Measurements from ENCODE around the genes SNX3 and SESN1.

DNA sequence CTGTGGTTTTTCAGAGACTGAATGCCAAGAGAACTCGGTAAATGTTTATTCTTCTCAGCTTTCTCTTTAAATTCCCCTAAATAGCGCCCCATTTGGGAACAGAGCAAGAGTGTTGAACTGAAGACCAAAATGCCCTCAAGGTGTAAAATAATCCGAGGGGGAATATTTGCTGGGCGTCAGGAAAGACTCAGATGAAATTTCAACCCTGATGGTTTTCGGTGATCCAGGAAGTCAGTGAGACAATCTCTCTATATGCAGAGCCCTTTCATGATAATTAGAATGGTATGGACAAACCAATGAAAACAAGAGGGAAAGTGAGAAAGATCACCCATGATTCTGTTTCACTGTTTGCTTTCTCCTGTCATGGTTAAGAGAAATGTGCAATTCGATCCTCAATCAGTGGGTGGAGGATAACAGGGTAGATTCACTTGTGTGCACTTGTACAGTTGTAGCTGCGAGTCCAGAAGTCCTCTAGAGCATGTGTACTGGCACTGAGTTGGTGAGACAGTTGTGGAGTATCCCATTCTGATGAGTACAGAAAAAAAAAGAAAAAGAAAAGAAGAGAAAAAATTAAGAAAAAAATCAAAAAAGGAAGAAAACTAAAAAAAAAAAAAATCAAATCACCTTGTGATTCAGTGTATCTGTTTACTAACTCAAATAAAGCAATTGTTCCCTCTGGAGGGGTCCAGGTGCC, 165.0 kb downstream of the SCML4 start:
- PRO-cap = no peak
- RRBS = no CpG with 5 or more reads among the region's 7 CpGs

GRCh38 chr6:107704256-107705049, 119.7 kb downstream of the SCML4 start:
- PRO-cap = no peak
- RRBS = no CpG with 5 or more reads among the region's 10 CpGs

GRCh38 chr6:107822173-107823050, 1.7 kb downstream of the SCML4 start:
- PRO-cap = no peak
- RRBS = no CpG with 5 or more reads among the region's 9 CpGs

- PRO-cap = bidirectional peak, plus-strand start at chr6:108261299, minus-strand start at chr6:108261012
- RRBS = under 1% methylated on average over 16 of the region's 102 CpGs
Observed at GRCh38 chr6:108260681-108261800, at the start of gene SNX3. Gene SNX3, minus strand, starts transcription at chr6:108261040.

GRCh38 chr6:108348507-108349000, 53.7 kb downstream of the AFG1L start:
- PRO-cap = no peak
- RRBS = no CpG with 5 or more reads among the region's 1 CpG

- PRO-cap = no peak
- RRBS = no CpG with 5 or more reads among the region's 3 CpGs
Observed at GRCh38 chr6:108364526-108364824, 69.6 kb downstream of the AFG1L start.

DNA sequence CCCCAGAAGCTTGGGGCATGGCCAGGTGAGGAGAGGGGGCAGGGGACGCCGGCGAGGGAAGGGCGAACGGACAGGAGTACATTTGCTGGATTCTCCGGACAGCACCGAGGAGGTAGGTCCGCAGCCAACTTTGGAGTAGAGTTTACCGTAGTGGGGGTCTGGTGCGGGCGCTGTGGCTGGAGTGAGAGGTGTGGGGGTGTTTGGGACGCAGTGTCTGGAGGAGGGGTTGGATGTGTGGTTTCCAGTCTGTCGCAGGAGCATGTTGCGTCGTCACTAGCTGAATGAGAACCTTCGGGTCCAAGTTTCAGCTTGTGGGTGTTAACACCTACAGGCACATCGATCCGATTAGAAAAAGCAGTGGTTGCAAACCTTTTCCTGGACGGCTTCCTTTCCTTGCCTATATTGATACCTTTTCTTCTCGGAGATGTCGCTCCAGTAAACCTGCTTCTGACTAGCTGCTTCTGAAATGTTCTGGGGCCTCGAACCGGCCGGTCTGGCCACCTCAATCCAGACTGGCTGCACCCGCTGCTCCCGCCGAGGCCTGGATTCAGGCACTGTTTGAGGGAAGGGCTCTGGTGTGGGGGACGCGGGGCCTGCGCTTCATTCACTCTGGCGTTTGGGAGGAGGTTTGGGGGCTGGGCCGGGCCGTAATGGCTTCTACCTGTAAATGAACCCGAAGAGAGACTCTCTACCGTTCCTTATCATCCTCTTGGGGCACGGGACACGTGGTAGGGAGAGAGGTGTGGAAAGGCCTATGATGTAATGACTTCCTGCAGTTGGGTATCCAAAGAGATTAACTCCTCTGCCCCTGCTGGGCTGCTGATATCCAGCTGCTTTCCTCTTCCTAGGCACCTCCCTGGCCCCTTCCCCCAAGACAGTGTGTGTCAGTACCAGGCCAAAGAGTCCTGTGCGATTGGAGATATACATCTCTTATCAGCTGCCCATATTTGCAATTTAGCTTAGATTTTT, 1.6 kb downstream of the FOXO3 start:
- PRO-cap = bidirectional peak, plus-strand start outside the sequence, minus-strand start at position 675 of the sequence
- RRBS = 0% methylated on average over 2 of the region's 38 CpGs

DNA sequence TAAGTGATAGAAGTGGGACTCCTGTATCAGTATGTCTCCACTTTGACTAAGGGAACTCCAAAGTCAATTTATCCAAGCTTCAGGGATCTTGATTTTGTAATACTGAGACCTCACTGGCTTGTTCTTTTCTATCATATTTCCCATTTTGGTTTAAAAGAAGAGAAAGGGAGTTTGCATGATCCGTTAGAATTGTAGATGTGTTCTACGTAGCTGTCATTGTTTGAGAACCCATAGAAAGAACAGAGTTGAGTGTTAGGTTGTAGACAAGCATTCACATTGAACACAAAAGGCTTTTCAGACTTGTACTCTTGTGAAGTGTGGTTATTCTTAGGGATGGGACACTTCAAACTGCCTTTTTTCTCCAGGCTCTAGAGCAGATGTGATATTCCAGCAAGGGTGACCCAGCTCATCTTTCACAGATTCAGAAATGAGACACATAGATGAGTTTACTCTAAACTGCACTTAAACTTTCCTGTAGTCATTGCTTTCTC, 19.9 kb downstream of the FOXO3 start:
- PRO-cap = no peak
- RRBS = no CpG with 5 or more reads among the region's 2 CpGs

DNA sequence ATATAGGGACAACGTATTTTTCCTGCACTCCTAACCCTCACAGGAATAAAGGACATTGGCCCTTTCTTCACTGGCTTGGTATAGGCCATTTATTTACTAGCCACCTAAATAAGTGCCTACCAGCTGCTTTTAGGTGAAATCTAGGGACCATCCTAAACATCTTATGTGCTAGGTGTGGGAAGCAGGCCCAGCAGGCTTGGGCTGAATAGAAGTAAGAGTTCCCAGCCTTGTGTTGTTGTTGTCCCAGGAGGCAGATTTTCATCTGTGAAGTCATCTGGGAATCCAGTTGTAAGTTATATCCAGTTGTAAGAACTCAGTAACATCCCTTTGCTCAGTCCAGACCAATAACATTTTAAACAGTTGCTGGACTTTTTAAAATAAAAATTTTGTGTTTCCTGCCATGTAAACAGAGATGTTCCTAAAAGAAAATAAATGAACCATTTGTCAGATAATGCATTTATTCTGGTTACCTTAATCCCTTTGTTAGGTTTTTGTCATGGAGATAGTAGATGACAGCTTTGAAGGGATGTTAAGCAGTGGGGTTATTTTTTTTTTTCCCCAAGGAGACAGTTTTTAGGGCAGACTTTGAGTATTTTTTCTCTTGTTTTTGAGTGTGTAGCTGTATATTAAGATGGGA, 21.5 kb downstream of the FOXO3 start:
- PRO-cap = no peak
- RRBS = no CpG with 5 or more reads among the region's 1 CpG

GRCh38 chr6:108583589-108584234, 23.0 kb downstream of the FOXO3 start:
- PRO-cap = no peak
- RRBS = no CpG with 5 or more reads among the region's 6 CpGs

DNA sequence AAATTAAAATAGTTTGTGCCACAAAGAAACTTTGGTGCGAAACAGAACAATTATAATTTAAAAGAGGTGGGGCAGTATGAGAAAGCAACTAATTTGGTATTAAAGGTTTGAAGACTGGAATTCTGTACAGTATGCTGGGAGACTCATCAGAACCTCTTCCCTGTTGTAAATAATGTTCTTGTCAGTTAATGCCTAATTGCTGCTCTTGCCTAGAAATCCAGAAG, 45.2 kb downstream of the FOXO3 start:
- PRO-cap = no peak
- RRBS = no CpG with 5 or more reads among the region's 1 CpG

DNA sequence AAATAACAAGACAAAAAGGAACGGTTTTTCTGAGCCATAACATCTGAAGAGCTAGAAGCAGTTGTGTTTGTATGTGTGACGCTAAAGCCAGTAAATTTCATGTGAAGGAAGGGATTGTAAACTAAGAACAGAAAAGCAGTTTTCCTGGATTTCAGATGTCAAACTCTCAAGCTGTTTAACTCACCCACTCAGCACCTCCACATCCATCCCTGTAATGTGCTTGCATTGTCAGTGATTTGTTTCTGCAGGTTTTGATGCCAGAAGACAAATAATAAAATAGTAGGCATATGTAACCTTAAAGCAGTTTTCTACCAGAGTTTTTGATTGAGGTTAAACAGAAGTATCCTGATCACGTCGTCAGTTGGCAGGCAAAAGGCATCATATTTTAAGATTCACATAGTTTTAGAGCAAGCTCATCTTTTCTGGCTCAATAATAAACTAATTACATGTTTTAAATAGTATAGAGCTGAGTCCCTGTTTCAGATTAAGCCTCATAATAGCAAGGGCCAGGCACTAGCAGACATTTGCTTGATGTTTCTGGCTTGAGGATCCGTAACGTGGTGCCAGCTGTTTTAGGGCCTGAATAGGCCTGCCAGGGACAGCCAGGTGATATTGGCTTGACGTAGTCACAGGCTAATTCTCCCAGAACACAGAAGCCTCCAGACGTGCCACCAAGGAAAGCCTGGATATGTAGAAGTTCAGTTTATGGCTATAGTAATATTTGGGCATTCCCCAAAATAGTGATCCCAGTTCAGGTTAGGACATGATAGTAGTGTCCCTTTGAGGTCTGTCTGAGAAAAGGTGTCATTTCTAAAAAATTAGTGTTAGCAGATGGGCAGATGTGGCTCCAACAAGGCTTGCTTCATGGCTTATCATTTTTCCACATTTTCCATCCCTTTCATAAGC, 91.0 kb downstream of the FOXO3 start:
- PRO-cap = bidirectional peak, plus-strand start at position 494 of the sequence, minus-strand start at position 213 of the sequence
- RRBS = no CpG with 5 or more reads among the region's 8 CpGs

DNA sequence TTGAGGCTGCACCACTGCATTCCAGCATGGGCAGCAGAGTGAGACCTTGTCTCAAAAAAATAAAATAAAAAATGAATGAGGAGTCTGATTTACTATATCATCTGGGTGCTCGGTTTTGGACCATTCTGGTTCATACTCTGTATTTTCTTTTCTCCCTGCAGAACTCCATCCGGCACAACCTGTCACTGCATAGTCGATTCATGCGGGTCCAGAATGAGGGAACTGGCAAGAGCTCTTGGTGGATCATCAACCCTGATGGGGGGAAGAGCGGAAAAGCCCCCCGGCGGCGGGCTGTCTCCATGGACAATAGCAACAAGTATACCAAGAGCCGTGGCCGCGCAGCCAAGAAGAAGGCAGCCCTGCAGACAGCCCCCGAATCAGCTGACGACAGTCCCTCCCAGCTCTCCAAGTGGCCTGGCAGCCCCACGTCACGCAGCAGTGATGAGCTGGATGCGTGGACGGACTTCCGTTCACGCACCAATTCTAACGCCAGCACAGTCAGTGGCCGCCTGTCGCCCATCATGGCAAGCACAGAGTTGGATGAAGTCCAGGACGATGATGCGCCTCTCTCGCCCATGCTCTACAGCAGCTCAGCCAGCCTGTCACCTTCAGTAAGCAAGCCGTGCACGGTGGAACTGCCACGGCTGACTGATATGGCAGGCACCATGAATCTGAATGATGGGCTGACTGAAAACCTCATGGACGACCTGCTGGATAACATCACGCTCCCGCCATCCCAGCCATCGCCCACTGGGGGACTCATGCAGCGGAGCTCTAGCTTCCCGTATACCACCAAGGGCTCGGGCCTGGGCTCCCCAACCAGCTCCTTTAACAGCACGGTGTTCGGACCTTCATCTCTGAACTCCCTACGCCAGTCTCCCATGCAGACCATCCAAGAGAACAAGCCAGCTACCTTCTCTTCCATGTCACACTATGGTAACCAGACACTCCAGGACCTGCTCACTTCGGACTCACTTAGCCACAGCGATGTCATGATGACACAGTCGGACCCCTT, 102.9 kb downstream of the FOXO3 start:
- PRO-cap = no peak
- RRBS = no CpG with 5 or more reads among the region's 41 CpGs

GRCh38 chr6:108685957-108686425, 125.3 kb downstream of the FOXO3 start:
- PRO-cap = no peak
- RRBS = no CpG with 5 or more reads among the region's 6 CpGs

GRCh38 chr6:108737816-108738417, 110.3 kb upstream of the ARMC2 start:
- PRO-cap = no peak
- RRBS = no CpG with 5 or more reads among the region's 8 CpGs

GRCh38 chr6:108760404-108760805, 87.8 kb upstream of the ARMC2 start:
- PRO-cap = no peak
- RRBS = no CpG with 5 or more reads among the region's 6 CpGs

- PRO-cap = no peak
- RRBS = no CpG with 5 or more reads among the region's 5 CpGs
Observed at GRCh38 chr6:108845987-108846496, 2.2 kb upstream of the ARMC2 start.

GRCh38 chr6:108888659-108889251, 40.5 kb downstream of the ARMC2 start:
- PRO-cap = no peak
- RRBS = no CpG with 5 or more reads among the region's 4 CpGs

DNA sequence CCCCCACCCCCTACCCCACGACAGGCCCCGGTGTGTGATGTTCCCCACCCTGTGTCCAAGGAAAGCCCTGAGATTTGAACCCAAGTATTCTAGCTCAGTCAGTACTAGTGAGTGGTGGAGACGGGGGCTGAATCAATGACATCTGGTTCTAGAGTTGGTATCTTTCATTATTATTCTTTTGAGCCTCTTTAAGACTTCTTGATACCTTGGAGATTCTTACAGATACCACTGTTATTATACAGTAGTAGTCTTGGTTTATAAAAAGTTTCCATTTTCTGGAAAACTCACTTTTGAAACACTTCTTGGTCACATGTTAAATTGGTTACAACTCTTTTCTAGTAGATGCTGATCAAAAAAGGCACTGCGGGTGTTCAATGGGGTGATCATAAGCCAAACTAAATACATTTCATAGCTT, 88.2 kb downstream of the SESN1 start:
- PRO-cap = no peak
- RRBS = no CpG with 5 or more reads among the region's 4 CpGs

GRCh38 chr6:109094717-109095331, at the start of gene SESN1:
Gene SESN1, minus strand, starts transcription at chr6:109094846.
- PRO-cap = bidirectional peak, plus-strand start at chr6:109095145, minus-strand start at chr6:109094819
- RRBS = under 1% methylated on average over 20 of the region's 58 CpGs

Data from MCF 10A (cell line).